SK-MEL-5 (cell line): ENCODE measurements around the gene ZBTB11.

GRCh38 chr3:101676989-101677623 is at the start of gene ZBTB11:
ZBTB11 (minus strand) TSS chr3:101677132.
RAMPAGE:
- cytosol, long total RNA: no peak
- long total RNA: start-site peak on the minus strand at chr3:101677094-101677144, 25 and 27 reads in 2 replicates
- nucleus, long total RNA: no peak

GRCh38 chr3:101851639-101852818 is 2.7 kb downstream of the NFKBIZ start:
RAMPAGE:
- cytosol, long total RNA: no peak
- long total RNA: no peak
- nucleus, long total RNA: no peak

DNA sequence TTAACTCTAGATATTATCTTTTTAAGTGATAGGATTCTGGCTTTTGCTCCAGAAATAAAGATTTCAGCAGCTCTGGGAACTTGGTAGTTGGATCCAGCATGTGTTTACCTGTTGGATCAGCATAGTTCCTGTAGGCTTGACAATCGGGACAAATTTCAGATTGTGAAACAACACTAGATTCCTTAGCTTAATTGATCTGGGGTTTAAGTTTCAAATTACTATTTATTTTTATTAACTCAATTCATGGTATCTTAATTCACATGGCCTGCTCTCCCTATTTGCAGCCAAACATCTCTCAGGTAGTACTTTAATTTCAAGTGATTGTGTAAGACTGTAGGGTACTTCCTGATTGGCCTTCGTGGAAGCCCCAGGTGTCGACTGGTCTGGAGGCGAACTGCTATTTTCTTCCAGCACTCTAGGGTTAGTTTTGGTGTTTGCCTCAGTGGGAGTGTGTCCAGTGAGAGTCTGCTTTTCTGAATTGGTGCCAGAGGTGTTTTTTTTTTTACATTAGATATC is 16.7 kb downstream of the NFKBIZ start:
RAMPAGE:
- cytosol, long total RNA: no peak
- long total RNA: no peak
- nucleus, long total RNA: no peak

RAMPAGE:
- cytosol, long total RNA: no peak
- long total RNA: no peak
- nucleus, long total RNA: no peak
These were observed 253.0 kb downstream of the NFKBIZ start for GRCh38 chr3:102102248-102102789.

GRCh38 chr3:102114592-102115012 is 265.3 kb downstream of the NFKBIZ start:
RAMPAGE:
- cytosol, long total RNA: no peak
- long total RNA: no peak
- nucleus, long total RNA: no peak

DNA sequence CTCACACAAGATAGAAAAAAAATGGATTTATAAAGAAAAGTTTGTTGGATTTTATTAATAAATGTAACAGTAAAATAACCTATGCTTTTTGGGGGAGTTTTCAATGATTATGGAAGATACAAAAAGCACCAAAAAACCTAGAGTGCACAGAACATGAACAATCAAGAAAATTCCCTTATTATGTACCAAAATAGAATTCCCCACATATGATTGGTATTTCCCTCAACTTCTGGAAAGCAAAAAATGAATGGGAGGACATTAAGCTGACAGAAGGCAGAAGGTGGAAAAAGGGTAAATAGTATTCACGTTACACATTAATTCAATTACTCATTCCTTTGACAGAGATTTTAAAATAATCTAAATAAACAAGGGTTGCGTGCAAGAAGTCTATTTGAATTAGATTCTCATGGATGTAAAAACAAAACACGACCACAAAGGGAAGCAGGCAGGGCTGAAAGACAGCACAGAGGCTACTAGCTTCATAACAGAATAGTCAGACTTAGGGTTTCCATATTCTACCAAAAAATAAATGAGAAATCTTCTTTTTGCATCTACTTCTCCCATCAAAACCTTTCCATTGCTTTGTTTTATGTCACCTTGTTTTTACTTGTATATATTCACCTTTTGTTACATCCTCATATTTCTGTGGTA is 260.5 kb upstream of the ZPLD1 start:
RAMPAGE:
- cytosol, long total RNA: no peak
- long total RNA: no peak
- nucleus, long total RNA: no peak

DNA sequence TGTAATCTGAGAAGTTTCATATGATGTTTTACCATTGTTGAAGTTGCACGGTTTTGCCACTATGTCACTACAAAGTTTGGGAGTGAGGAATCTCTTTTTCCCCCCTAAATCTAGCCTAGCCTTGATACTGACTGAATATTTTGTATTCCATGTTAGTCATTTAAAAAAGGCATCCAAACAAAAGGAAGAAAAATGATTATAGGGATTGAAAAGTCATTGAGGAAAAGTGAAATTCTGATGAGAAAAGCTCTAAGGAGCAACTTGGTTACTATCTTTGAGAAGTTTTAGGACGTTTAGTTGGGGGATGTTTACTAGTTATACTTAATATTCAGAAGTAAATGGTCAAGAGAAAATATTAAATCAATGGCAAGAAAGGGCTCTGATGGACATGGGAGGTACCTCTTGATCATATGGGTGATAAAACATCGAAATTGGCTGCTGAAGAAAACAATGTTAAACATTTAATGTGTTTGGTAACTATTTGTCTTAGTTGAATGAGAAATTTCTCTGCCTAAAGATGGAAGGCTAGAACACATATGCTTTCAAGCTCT is 152.3 kb downstream of the ZPLD1 start:
RAMPAGE:
- cytosol, long total RNA: no peak
- long total RNA: no peak
- nucleus, long total RNA: no peak

DNA sequence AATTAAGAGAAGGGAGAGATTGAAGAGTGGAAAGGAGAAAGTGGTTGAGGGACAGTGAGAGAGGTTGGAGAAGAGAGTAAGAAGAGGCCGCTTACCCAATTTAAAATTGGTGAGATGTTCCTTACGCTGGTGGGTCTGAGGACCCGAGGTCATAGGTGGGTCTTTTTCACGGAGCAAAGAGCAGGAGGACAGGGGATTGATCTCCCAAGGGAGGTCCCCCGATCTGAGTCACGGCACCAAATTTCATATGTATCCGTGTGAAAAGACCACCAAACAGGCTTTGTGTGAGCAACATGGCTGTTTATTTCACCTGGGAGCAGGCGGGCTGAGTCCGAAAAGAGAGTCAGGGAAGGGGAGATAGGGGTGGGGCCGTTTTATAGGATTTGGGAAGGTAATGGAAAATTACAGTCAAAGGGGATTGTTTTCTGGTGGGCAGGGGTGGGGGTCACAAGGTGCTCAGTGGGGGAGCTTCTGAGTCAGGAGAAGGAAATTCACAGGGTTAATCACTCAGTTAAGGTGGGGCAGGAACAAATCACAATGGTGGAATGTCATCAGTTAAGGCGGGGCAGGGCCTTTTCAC is 921.5 kb upstream of the ALCAM start:
RAMPAGE:
- cytosol, long total RNA: no peak
- long total RNA: no peak
- nucleus, long total RNA: no peak

DNA sequence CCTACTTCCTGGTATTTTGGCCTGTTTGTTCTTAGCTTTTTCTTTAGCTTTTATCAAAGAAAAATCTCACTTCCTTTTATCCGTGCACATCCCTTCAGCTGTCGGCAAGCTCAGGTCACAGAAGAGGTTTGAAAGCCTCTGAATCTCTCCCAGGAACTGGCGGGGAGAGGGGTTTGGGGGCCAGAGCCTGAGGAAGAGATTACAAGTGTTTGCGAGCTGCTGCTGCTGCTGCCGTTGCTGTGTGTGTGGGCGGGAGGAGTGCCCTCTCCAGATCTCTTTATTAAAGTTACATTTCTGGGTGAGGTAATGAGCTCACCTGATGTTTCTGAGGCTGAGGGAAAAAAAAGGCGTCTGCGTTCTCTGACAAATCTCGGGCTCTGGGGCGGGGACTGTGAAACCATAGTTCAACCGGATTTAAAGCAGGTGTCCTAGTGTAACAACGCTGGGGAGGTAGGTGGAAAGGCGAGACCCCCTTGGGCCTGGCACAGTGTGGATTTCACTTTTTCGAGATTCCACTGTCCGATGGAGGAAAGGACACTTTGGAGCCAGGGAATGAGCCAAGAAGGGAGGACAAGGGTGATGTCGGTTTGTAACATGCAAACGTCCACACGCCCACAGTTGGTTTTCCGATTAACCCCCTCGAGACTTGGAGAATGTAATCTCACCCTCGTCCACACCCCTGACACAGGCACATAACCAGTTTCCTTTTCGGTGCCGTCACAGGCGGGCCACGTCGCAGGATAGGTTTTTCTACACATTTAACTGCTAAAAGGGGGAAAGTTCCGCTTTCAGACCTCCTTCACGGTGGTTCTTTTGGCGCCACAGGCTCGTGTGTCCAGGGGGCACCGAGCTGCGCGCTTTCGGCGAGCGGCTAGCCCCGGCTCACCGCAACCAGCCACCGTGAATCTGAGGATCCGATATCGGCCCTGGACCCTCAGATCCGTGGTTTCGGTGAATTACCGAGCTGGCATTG is 2.1 kb downstream of the ALCAM start:
RAMPAGE:
- cytosol, long total RNA: no peak
- long total RNA: no peak
- nucleus, long total RNA: no peak

GRCh38 chr3:105369493-105369820 is 2.7 kb downstream of the ALCAM start:
RAMPAGE:
- cytosol, long total RNA: no peak
- long total RNA: no peak
- nucleus, long total RNA: no peak

DNA sequence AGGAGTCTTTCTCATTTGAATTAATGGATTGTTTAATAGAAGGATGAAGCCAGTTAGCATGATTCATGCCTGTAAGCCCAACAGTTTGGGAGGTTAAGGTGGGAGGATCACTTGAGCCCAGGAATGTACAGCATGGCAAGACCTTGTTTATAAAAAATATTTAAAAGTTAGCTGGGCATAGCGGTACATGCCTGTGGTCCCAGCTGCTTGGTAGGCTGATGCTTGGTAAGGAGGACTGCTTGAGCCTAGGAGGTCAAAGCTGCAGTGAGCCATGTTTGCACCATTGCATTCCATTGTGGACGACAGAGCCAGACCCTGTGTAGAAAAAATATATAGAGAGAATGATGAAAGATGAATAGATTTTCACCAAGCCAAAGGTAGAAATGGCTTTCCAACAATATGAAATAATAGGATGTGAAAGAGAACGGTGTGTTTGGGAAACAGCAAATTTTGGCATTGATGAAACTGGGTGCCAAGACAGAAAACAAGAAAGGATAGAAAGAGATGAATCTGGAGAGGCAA is 165.6 kb downstream of the ALCAM start:
RAMPAGE:
- cytosol, long total RNA: no peak
- long total RNA: no peak
- nucleus, long total RNA: no peak

RAMPAGE:
- cytosol, long total RNA: no peak
- long total RNA: no peak
- nucleus, long total RNA: no peak
These were observed 122.0 kb downstream of the CBLB start for GRCh38 chr3:105746783-105747271.

DNA sequence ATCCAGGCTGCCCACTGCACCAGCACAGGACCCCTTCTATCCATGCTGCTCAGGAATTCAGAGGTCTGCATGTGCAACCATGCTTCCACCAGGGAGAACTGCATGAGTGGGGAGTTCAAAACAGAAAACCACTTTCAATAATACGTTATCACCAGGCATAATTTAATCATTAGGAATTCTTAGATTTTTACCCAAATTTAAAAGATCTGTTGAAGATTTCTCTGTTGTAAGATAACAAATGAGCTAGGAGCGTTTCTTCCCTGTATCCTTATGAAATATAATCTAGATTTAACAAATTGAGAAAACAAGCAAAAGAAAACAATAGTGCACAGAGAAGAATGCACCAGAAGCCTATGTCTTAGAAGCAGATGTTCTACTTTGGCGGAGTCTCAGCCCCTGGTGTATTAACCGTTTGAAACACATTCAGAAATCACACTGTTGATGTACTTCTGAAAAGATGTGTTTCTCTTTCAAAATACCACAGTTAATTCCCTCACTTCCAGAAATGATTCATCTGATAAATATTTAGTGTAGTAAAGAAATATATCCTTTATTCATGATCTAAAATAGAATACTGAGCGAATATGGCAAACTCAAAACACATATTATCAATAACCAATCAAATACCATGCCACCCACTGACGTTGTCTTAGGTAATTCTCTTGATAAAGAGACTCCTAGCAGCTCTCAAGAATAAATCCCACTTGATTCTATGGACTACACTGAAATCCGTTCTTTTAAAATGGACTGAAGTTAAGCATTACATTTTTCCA is 77.7 kb downstream of the CBLB start:
RAMPAGE:
- cytosol, long total RNA: no peak
- long total RNA: no peak
- nucleus, long total RNA: no peak

RAMPAGE:
- cytosol, long total RNA: no peak
- long total RNA: no peak
- nucleus, long total RNA: no peak
These were observed 67.4 kb downstream of the CBLB start for GRCh38 chr3:105801432-105801866.

GRCh38 chr3:105823744-105824825 is 44.7 kb downstream of the CBLB start:
RAMPAGE:
- cytosol, long total RNA: no peak
- long total RNA: no peak
- nucleus, long total RNA: no peak

GRCh38 chr3:105861462-105861999 is 7.3 kb downstream of the CBLB start:
RAMPAGE:
- cytosol, long total RNA: no peak
- long total RNA: no peak
- nucleus, long total RNA: no peak

GRCh38 chr3:107240301-107241196 is 136.7 kb upstream of the CCDC54 start:
RAMPAGE:
- cytosol, long total RNA: start-site peak on the minus strand at chr3:107240592-107240619, 25 and 20 reads in 2 replicates; start-site peak on the plus strand at chr3:107240620-107240811, 1,336 and 1,229 reads in 2 replicates
- long total RNA: start-site peak on the plus strand at chr3:107240623-107240854, 2,292 and 2,381 reads in 2 replicates
- nucleus, long total RNA: start-site peak on the plus strand at chr3:107240713-107240815, 1,563 and 537 reads in 2 replicates

RAMPAGE:
- cytosol, long total RNA: no peak
- long total RNA: no peak
- nucleus, long total RNA: no peak
These were observed 26.5 kb downstream of the BBX start for GRCh38 chr3:107548974-107549980.

DNA sequence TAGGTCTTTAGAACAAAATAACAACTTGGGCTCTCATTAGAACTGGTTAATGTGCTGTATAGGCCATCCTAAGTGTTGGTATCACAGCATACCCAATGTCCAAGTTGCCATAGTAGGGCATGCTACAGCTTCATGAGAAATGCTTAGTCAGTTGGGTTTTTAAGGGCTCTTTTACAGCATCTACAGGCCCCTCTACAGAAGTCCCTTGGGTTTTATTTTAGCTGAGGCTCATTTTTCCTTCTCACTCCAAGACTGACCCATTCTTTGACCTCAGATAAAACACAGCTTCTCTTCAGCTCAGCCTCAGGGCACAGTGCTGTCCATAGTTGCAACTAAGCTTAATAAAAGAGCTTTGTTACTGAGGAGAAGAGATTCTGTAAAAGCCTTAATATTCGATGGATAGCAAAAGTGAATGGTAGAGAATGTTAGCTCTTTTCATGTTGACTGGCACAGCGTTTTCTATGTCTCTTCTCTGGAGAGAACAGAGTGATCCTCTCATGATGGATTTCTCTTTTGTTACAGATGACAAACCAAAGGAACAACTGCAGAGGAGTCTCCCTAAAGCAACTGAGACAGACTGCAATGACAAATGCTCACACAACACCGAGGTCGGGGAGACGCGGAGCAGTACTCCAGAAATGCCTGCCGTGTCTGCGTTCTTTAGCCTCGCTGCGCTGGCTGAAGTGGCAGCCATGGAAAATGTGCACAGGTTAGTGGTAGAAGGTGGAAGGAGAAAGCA is 278.0 kb downstream of the BBX start:
RAMPAGE:
- cytosol, long total RNA: no peak
- long total RNA: no peak
- nucleus, long total RNA: no peak

DNA sequence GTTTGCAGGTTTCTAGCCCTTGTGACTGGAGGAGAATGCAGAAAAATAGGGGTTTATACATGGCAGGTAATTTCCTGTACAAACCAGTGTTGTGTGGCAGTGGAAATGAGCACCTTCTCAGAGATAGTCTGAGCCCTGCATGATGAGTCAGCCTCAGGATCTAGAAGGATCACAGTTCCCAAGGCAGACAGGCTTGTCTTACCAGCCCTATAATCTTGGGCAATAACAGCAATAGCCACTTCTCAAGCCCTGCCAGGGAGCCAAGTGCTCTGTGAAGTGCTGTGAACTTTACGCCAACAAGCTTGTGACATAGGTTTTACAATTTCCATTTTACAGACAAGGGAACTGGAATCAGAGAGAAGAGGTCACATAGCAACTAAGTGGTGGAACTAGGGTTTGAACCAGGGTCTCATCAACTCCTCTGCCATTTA is 89.4 kb downstream of the CD47 start:
RAMPAGE:
- cytosol, long total RNA: no peak
- long total RNA: no peak
- nucleus, long total RNA: no peak